Transverse colon (tissue), 4 donors: ENCODE data around the genes NBPF14, NBPF9, H4C14, H2AC18 and H2AC21.

DNA sequence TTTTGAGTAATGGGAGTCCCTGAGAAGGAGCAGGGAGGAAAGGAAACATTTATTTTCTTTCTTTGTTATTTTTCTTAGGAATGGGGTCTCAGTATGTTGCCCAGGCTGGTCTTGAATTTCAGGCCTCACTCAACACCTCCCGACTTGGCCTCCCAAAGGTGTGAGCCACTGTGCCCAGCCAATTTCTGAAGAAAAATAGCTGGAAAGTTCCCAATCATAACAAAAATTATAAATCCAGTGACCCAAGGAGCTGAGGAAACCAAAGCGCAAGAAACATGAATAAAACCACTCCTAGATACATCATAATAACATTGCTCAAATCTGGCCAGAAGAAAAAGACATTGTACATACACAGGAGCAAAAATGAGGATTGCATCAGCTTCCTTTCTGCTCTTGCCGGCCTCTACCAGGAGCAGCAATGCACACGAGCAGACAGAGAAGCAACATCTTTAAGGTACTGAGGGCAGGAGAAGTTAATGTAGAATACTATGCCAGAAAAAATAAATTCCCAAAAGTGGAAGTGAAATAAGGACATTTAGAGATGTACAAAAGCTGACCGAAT is 126.9 kb upstream of the NBPF11 start:
- PRO-cap: no peak
- RAMPAGE, long total RNA, 4 experiments: no peak in any of the 4 experiments

- PRO-cap: bidirectional peak, plus-strand start at chr1:148402532, minus-strand start at chr1:148402358
- RAMPAGE, long total RNA, 4 experiments: start-site peak on the plus strand in 3 of 4 experiments, at chr1:148402464-148402540 at its widest, 6 to 26 reads per replicate
Observed at GRCh38 chr1:148401935-148403056, 80.8 kb downstream of the PPIAL4G start.

GRCh38 chr1:148428151-148428670 is 54.9 kb downstream of the PPIAL4G start:
- PRO-cap: no peak
- RAMPAGE, long total RNA, 4 experiments: start-site peak on the minus strand in 1 of 4 experiments, at chr1:148428426-148428453 at its widest, 6 reads per replicate

- PRO-cap: no peak
- RAMPAGE, long total RNA, 4 experiments: start-site peak on the minus strand in 1 of 4 experiments, at chr1:148595640-148596022 at its widest, 7 to 11 reads per replicate
Observed at GRCh38 chr1:148595663-148596178, at the start of gene NBPF14. Gene NBPF14 (minus strand): TSS chr1:148596011.

- PRO-cap: unidirectional peak, minus-strand start at chr1:149103476; unidirectional peak, minus-strand start at chr1:149103551
- RAMPAGE, long total RNA, 4 experiments: start-site peak on the minus strand in 2 of 4 experiments, at chr1:149103414-149103607 at its widest, 30 to 50 reads per replicate
Observed at GRCh38 chr1:149103127-149103893, at the start of gene NBPF9. Gene NBPF9 (minus strand): TSS chr1:149103551.

DNA sequence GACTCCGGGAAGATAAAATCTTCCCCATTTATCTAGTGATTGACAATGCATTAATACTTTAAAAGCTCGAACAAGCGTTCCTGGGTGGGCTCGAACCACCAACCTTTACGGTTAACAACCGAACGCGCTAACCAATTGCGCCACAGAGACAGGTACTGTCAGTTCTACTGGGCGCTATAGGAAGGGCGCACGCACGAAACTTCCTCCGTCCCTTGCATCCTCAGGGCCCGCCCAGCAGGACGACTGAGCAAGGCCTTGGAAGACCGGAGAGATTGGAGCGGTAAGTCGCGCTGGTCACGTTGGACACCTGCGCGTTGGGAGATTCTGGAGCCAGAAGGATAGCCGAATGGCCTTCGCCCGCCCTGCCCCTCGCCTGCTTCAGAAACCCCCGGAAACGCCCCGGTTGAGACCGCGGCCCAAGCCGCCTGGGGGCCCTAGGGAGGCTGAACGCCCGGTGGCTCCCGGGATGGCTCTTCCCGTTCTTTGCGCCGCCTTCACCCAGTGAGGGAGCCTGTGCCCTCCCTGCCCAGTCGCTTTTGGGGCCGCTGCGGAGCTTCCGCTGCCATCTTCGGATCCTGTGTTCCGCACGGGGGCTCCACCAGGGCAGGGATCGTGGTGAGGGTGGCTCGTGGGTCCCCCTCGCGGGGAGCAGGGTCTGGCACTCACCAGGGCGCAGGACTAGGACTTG is 25.2 kb upstream of the PPIAL4C start:
- PRO-cap: no peak
- RAMPAGE, long total RNA, 4 experiments: start-site peak on the plus strand in 1 of 4 experiments, centred at position 151 of the sequence, 8 reads per replicate

DNA sequence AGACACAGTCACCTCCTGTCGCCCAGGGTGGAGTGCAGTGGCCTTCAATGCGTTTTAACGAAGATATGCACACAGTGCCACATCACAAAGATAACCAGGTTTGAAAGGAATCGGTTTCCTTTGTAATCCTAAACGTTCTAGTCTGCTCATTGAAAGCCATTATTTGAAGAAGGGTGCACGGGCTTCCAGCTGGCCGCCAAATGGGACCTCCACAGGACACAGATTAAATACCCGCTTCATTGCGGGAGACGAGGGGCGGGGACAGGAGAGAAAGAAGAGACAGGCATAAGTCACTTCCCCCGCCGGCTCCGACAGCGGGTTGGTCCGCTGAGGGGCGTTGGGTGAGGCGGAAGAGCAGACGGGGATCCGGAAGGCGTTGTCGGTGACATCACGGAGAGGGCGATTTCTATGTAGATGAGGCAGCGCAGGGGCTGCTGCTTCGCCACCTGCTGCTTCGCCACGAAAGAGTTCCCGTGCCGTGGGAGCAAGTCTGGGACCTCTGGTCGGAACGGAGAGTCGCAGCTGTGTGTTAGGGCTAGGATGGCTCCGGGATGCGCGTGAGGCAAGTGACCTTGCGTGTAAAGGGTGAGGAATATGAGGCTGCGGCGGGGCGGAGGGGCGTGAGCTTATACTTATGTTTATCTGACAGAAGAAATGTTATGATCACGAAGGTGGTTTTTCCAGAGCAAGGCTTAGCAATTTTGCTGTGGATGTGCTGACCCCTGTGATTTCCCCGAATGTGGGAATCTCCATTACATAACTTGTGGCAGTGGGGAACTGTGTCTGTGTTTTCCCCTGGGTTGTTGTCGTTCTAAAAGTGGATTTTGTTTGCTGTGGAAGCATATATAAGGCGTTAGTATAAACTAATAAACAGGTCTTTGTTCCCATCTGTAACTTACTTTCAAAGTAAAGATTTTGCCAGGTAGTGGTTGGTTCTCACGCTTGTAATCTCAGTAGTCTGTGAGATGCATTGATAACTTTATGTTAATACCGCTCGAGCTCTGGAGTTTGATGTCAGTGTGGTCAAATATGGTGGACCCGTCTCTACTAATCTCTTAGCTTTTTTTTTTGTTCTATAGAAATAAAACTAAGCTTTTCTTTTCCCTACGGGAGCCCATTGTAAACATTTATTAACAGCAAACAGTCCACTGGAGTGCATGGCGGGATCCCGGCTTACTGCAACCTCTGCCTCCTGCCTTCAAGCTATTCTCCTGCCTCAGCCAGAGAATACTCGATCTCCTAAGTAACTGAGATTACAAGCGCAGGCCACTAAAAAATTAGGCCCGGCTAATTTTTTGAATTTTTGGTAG is 52.9 kb downstream of the PPIAL4C start:
- PRO-cap: bidirectional peak, plus-strand start at position 487 of the sequence, minus-strand start at position 322 of the sequence
- RAMPAGE, long total RNA, 4 experiments: start-site peak on the plus strand in 3 of 4 experiments, centred at positions 406 to 623 of the sequence, 14 to 113 reads per replicate

DNA sequence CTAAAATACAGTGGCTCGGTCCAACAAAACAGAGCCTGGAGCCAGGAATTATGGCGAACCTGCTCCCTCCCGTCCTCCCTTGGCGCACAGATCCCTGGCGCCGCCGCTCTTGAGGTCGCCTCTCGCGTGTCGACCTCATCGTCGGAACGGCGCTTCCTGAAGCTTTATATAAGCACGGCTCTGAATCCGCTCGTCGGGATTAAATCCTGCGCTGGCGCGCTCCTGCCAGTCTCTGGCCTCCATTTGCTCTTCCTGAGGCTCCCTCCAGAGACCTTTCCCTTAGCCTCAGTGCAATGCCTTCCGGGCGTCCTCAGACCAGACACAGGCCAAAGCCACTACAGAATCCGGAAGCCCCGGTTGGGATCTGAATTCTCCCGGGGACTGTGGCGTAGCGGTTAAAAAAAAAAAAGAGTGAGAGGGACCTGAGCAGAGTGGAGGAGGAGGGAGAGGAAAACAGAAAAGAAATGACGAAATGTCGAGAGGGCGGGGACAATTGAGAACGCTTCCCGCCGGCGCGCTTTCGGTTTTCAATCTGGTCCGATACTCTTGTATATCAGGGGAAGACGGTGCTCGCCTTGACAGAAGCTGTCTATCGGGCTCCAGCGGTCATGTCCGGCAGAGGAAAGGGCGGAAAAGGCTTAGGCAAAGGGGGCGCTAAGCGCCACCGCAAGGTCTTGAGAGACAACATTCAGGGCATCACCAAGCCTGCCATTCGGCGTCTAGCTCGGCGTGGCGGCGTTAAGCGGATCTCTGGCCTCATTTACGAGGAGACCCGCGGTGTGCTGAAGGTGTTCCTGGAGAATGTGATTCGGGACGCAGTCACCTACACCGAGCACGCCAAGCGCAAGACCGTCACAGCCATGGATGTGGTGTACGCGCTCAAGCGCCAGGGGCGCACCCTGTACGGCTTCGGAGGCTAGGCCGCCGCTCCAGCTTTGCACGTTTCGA is at the start of gene H4C14:
H4C14 (plus strand) TSS at position 581 of the 948 bp plus-strand sequence.
- PRO-cap: unidirectional peak, plus-strand start at position 581 of the sequence
- RAMPAGE, long total RNA, 4 experiments: no peak in any of the 4 experiments

DNA sequence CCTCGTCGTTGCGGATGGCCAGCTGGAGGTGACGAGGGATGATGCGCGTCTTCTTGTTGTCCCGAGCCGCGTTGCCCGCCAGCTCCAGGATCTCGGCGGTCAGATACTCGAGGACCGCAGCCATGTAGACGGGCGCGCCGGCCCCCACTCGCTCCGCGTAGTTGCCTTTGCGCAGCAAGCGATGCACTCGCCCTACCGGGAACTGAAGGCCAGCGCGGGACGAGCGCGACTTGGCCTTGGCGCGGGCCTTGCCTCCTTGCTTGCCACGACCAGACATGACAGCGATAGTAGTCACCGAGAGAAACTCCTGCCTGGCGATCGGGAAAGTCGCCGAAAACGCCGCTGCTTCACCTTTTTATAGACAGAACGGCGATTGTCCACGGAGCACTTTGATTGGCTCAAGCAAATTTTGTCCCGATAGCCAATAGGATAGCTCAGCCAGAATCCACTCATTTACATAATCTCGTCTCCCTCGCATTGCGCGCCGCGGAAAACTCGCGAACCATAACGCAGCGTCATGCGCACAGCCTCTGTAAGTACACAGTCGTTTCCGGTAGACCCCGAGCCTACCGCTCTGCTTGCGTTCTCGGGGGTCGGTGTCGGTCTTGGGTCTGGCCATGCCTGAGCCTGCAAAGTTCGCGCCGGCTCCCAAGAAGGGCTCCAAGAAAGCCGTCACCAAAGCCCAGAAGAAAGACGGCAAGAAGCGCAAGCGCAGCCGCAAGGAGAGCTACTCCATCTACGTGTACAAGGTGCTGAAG is at the start of gene H2AC18:
H2AC18 (minus strand) TSS at position 329 of the 758 bp plus-strand sequence.
- PRO-cap: bidirectional peak, plus-strand start at position 556 of the sequence, minus-strand start at position 329 of the sequence
- RAMPAGE, long total RNA, 4 experiments: no peak in any of the 4 experiments

DNA sequence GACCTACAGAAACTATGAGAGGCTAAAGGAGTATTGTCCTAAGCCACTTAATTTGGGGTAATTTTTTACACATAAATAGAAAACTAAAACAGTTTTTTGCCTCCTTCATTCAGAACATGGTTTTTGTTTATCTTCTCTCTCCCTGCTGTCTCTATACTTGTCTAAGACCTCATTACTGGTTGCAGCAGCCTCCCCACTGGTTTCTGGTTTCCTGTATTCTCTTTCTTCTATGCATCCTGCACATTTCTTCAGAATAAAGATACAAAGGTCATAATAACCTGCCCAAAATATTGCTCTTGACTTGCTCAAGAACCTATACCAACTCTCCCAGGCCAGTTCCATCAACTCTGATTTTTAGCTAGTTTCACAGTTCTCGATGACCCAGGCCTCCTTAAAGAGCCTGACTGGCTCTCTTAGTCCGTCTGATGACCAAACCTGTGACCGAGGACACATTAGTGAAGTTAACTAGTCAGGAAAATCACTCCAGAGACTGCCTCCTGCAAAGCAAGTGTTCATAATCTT is 6.9 kb downstream of the H2BC21 start:
- PRO-cap: no peak
- RAMPAGE, long total RNA, 4 experiments: no peak in any of the 4 experiments

DNA sequence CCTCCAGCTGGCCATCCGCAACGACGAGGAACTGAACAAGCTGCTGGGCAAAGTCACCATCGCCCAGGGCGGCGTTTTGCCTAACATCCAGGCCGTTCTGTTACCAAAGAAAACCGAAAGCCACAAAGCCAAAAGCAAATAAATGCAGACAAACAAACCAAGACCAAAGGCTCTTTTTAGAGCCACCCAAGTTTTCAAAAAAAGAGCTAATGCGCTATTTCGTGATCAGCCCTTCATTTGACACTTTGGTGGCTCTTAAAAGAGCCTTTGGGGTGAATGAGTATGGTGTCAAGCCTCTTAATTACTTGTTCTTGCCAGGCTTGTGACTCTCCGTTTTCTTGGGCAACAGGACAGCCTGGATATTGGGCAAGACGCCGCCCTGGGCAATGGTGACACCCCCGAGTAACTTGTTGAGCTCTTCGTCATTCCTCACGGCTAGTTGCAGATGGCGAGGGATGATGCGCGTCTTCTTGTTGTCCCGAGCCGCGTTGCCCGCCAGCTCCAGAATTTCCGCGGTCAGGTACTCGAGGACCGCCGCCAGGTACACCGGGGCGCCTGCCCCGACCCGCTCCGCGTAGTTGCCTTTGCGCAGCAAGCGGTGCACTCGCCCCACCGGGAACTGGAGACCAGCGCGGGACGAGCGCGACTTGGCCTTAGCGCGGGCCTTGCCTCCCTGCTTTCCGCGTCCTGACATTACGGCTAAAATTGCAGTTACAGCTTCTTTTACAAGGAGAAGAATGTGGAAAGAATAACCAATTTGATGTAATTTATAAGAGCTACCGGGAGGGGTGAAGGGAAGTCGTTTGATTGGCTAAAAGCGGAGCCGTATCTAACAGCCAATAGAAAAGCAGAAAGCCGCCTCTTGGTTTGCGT is at the start of gene H2AC21:
H2AC21 (minus strand) TSS at position 743 of the 873 bp plus-strand sequence.
- PRO-cap: bidirectional peak, plus-strand start at position 446 of the sequence, minus-strand start at position 514 of the sequence; bidirectional peak, plus-strand start outside the sequence, minus-strand start at position 621 of the sequence
- RAMPAGE, long total RNA, 4 experiments: start-site peak on the minus strand in 4 of 4 experiments, centred at positions 720 to 743 of the sequence, 27 to 352 reads per replicate

DNA sequence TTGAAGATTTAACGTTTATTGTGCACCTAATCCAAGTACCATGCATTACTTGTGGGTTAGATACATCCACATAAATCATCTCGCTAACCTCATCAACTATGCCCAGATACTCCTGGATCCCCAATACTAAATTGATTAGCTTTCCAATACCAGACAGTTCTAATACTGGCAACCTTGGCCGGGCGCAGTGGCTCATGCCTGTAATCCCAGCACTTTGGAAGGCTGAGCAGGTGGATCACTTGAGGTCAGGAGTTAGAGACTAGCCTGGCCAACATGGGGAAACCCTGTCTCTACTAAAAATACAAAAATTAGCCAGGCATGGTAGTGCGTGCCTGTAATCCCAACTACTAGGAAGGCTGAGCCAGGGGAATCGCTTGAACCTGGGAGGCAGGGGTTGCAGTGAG is 15.4 kb downstream of the OTUD7B start:
- PRO-cap: no peak
- RAMPAGE, long total RNA, 4 experiments: no peak in any of the 4 experiments

DNA sequence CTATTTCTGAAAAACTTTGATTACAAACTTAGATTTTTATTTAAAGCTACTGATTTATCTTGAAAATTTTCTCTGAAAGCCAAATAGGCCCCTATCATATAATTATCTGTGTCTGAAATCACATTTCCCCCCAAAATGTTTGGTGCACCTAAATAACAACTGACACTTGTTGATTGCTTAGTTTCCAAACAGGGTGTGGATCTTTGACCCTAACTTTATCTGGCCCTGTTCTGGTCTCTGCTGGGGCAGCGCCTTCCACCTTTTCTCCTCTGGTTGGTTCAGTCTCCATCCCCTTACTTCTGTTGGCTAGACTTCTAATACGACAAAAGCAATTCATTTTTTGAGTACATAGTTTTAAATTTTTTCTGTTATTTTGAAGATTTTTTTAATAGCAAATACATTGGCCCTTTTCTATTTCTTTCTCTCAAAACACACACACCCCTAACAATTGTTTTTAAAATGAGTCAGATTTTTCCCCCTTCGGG is 10.2 kb upstream of the OTUD7B start:
- PRO-cap: no peak
- RAMPAGE, long total RNA, 4 experiments: no peak in any of the 4 experiments

GRCh38 chr1:150144516-150144852 is 5.2 kb upstream of the PLEKHO1 start:
- PRO-cap: no peak
- RAMPAGE, long total RNA, 4 experiments: no peak in any of the 4 experiments

- PRO-cap: no peak
- RAMPAGE, long total RNA, 4 experiments: no peak in any of the 4 experiments
Observed at GRCh38 chr1:150267661-150267830, 1.3 kb downstream of the APH1A start.

DNA sequence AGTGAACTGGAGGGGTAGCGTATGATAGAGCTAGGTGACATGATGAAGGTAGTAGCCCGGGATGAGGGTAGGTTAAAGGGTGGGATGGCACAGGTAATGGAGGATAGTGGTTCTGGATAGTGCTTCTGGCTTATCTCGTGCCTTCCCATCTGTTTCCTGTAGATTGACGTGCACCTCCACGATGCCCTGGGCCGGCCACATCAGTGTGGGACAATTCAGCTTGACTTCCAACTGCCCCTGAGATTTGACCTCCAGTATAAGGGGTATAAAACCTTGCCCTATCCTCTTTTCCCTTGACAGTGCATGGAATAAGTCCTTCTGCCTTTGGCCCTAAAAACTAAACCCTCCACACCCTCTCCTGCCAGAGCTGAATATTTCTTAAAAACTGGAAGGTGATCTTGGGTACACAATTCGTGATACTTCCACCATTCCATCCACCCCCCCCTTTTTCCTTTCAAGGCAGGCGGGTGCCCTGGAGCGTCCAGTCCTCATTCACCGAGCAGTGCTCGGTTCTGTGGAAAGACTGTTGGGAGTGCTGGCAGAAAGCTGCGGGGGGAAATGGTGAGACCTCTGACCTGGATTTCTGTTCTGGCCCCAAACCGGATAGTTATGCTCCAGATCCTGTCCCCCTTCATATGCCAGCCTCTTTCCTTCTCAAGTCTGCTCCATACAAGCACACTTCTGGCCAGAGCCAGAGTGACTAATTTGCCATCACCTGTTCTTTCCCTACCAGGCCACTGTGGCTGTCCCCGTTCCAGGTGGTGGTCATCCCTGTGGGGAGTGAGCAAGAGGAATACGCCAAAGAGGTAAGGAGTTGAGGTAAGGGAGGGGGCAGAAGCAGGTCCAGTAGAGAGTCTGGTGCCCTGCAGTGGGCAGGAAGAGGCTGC is 3.5 kb upstream of the ECM1 start:
- PRO-cap: no peak
- RAMPAGE, long total RNA, 4 experiments: no peak in any of the 4 experiments

- PRO-cap: no peak
- RAMPAGE, long total RNA, 4 experiments: start-site peak on the plus strand in 1 of 4 experiments, at chr1:150557582-150558189 at its widest, 14 reads per replicate; start-site peak on the minus strand in 1 of 4 experiments, at chr1:150558069-150558277 at its widest, 30 reads per replicate
Observed at GRCh38 chr1:150557535-150558838, 8.8 kb downstream of the ADAMTSL4 start.

DNA sequence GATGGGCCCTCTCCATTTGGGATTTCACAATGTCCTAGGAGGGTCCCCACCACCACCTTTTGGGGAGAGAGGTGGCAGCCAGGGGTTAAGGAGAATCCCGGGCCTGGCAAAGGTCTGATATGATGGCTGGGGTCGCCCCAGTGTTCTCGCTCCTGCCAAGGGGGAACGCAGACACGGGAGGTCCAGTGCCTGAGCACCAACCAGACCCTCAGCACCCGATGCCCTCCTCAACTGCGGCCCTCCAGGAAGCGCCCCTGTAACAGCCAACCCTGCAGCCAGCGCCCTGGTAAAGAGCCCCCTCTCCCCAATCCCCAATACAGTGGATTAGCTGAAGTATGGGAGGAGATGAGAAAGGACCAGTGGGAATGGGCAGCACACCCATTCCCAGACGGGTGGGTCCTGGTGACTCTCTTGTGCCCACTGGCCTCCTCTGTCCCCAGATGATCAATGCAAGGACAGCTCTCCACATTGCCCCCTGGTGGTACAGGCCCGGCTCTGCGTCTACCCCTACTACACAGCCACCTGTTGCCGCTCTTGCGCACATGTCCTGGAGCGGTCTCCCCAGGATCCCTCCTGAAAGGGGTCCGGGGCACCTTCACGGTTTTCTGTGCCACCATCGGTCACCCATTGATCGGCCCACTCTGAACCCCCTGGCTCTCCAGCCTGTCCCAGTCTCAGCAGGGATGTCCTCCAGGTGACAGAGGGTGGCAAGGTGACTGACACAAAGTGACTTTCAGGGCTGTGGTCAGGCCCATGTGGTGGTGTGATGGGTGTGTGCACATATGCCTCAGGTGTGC is 10.6 kb downstream of the ADAMTSL4 start:
- PRO-cap: unidirectional peak, minus-strand start at position 699 of the sequence
- RAMPAGE, long total RNA, 4 experiments: no peak in any of the 4 experiments

GRCh38 chr1:150573756-150574204 is 5.6 kb downstream of the MCL1 start:
- PRO-cap: no peak
- RAMPAGE, long total RNA, 4 experiments: no peak in any of the 4 experiments

GRCh38 chr1:150574247-150574869 is 5.1 kb downstream of the MCL1 start:
- PRO-cap: no peak
- RAMPAGE, long total RNA, 4 experiments: no peak in any of the 4 experiments